Cardiac muscle cell (in vitro differentiated cells and primary cell): Measurements from ENCODE around the genes MED27, CFAP77 and TSC1.

- RAMPAGE, long total RNA, result no peak
- RRBS, result no CpG with 5 or more reads among the region's 10 CpGs
Observed at GRCh38 chr9:131605682-131606649, 60.6 kb downstream of the PRRT1B start.

GRCh38 chr9:131704350-131704892, 35.5 kb downstream of the RAPGEF1 start:
- RAMPAGE, long total RNA, result no peak
- RRBS, result no CpG with 5 or more reads among the region's 3 CpGs

DNA sequence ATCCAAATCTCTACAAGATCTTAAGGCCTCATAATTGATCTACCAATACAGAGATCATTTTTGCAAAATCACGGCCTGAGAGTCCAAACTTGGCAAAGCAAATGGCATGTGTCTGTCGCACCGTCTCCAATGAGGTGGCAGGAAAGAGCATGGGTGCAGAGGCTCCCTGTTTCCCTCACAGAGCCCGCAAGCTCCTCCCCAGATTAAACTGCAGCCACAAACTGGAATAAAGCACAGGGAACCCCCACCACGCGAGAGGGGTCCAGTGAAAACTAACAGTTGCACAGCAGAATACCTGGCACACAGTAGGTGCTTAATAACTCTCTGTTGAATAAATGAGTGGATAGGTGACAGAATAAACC, 27.9 kb downstream of the RAPGEF1 start:
- RAMPAGE, long total RNA, result no peak
- RRBS, result no CpG with 5 or more reads among the region's 6 CpGs

GRCh38 chr9:131733961-131734726, 5.7 kb downstream of the RAPGEF1 start:
- RAMPAGE, long total RNA, result no peak
- RRBS, result no CpG with 5 or more reads among the region's 10 CpGs

DNA sequence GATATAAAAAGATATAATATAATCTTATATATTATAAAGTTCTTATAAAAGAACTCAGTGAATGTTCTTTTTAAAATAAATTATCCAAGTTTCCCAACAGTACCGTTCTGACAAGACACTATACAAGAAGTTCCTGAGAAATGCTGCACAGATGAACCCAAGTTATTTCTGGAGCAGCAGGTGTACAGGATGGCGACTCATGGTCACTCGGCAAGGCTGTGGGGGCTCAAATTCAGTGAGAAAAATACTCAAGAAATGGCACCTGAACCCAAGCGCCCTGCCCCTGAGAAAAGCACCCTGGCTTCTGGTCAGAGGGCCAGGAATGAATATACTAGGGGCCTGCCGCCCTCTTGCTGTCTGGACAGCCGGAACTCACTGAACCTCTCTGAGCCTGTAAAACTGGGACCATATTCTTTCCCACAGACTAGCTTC, 1.6 kb downstream of the RAPGEF1 start:
- RAMPAGE, long total RNA, result no peak
- RRBS, result no CpG with 5 or more reads among the region's 6 CpGs

GRCh38 chr9:131807726-131808050, 67.8 kb upstream of the RAPGEF1 start:
- RAMPAGE, long total RNA, result no peak
- RRBS, result no CpG with 5 or more reads among the region's 5 CpGs

GRCh38 chr9:131997813-131998012, 82.0 kb downstream of the MED27 start:
- RAMPAGE, long total RNA, result no peak
- RRBS, result no CpG with 5 or more reads among the region's 3 CpGs

DNA sequence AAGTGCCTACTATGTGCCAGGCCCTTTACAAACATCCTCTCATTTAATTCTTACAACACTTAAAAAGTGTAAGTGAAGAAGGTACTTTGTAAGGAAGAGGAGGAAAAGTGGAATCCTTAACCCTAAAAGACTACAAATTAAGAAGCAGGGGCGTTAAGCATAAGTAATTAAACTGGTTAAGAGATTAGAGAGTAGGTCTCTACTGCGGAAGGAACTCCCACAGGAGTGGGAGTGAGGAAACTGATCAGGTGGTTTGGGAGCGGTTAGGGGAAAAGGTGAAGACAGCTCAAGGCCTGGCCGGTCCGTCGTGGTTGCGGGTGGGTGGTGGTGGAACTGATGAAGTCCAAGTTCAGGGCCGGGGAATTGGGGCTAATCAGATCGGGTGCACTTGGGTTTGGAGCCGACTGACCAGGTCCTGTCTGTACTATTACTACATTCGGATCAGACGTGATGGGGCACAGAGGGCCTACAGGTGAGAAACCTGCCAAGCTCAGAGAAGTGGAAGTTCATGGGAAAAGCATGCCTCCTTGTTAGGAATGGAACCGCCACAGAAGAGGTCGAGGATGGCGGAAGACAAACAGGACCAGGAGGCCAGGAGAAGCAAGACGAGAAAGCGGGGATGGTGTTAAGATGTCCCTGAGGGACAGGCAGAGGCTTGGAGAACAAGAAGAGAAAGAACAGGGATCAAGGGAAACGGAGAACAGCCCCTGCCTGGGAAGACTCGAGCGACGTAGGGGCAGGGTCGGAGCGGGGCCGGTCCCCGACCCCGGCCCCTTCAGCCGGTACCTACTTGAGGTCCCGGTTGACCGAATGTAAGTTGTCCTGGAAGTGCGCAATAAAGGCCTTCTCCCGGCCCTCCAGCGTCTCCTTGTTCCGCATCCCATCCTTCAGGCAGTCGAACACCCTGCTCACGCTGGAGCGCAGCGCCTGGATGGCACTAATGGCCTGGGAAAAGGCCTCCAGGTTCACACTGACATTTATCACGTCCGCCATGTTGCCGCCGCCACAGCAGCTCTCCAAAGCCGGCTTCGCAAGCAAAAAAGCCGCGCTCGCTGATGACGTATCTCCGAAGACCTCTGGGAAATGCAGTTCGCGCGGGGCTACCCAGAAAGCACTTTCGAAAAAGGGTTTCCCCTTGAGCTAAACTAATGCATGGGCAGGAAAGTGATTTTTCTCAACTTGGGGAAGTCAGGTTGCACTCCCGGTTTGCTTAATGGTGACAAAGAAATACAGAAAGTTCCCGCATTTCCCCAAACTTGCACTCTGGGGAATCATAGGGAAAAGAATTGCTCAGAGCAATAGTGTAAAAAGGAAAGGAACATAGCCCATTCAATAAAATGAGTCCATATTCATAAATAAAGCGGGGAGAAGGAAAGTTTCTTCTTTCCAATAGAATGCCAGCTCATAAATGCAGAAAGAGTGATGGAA, at the start of gene MED27:
TSS of gene MED27 (minus strand) at position 1,016 of the 1,428 bp plus-strand sequence.
- RAMPAGE, long total RNA, result start-site peak on the minus strand centred at position 1,015 of the sequence, 20 bp wide, 23 and 16 reads in 2 replicates
- RRBS, result 5% methylated on average over 5 of the region's 55 CpGs

DNA sequence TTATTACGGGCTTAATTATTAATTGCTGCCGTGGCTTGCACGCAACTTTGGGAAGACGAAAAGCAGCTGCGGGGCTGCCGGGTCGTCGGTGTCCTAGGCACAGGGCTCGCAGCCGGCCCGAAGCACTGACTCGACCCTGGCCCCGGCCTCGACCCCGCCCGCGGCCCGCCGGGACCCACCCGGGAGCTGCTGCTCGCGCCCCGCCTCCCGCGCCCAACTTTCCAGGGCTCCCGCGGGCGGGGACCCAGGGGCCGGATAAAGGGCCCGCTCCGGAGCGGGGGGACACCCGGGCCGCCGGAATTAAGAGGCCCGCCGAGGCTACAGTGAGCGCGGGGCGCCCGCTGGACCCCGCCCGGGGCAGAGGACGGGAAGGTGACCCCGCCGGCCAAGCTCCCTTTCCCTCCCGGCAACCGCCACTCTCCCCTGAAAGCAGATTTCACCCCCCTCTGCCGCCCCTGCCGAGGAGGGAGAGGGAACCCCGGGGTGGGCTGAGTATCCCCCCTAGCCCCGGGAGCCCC, 1.3 kb downstream of the NTNG2 start:
- RAMPAGE, long total RNA, result no peak
- RRBS, result 2% methylated on average over 31 of the region's 52 CpGs

GRCh38 chr9:132170219-132170598, 8.4 kb downstream of the NTNG2 start:
- RAMPAGE, long total RNA, result no peak
- RRBS, result no CpG with 5 or more reads among the region's 7 CpGs

DNA sequence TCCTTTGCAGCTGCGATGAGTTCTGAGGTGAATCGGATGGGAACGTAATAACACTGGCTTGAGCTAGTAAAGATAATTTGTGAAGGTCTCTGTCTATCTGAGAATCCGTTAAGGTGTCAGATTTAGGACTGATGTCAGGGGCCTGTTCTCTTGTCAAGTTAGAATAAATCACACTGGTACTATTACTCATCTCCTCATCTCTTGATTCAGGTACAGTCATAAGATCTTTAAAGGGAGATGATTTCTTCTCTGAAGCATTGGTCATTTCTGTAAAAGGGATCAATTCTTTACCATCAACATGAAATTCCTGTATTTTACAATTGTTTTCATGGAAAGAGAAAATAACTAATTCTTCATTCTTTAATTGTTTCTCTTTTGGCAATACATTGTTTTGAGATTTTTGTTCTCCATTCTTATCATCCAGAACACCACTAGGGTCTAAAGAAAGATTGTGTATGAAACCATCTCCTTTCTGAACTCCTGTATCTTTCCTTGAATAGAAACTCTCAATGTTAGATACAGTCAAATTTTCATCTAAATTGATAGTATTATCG, 26.1 kb downstream of the SETX start:
- RAMPAGE, long total RNA, result no peak
- RRBS, result no CpG with 5 or more reads among the region's 5 CpGs

DNA sequence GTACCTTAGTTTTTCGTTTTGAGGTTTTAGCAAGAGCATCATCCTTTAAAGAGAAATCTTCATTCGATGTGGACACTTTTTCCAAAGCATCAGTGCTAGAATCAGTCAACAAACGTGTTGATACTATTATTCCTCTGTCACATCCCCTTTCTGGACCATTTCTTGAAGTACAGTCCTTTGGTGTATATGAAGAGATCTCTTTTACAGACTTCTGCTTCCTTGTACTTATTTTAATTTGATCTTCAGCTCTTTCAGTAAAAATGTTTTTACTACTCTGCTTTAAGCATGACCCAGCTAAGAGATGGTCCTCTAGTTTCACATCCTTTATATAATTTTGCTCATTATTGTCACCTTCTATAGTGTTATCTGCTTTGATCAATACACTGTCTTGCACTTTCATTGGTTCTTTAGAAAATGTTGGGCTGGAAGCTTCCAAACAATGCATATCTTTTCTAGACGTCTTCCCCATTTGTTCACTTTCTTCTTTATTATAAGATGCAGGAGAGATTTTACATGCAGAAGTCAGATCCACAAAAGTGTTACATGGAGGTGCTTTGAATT, 25.5 kb downstream of the SETX start:
- RAMPAGE, long total RNA, result no peak
- RRBS, result no CpG with 5 or more reads among the region's 4 CpGs

DNA sequence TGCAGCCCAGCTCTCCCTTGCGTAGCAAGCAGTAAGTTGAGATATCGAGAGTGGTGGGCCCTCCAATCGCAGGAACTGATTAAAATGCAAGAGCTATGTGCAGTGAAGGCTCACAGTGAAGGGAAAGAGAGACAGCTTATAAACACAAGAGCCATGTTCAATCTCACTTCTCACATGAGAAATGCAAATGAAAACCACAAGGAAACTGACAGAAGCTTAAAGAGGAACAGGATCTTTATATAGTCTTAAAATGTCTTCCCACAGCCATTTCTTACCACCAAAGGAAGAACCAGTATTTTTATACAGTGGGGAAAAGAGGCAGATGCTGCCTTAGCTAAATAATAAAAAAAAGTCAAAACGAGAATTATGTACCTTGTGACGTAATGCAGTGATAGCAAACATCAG, 24.6 kb downstream of the TTF1 start:
- RAMPAGE, long total RNA, result no peak
- RRBS, result no CpG with 5 or more reads among the region's 5 CpGs

DNA sequence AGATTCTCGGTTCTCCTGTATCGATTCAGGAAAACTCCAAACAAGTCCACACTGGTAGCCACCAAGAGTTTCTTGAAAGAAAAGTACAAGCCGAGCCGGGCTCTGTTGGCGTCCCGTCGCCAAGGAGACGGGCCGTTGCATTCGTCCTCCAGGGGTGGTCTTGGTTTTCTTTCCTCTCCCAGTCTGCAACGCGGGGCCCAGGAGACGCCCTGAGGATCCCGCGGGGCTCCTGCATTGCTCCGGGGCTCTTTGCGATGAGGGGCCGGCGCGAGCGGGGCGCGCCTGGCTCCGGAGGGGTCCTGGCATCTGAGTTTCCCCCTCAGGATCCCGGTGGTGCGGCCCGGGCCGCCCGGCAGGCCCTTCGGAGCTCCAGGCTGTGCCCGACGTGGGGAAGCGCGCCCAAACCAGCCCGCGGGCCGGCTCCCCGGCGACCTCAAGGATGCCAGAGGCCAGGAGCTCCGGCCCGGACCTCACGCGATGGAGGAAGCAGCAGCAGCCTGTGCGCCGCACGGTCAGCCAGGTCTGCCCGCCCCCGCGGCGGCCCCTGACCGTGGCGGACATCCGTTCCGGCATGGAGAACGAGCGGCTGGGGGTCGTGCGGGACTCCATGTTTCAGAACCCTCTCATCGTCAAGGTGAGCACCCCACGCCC, at the start of gene CFAP77:
TSS of gene CFAP77 (plus strand) at position 379 of the 651 bp plus-strand sequence.
- RAMPAGE, long total RNA, result no peak
- RRBS, result 2% methylated on average over 26 of the region's 60 CpGs

- RAMPAGE, long total RNA, result no peak
- RRBS, result 25% methylated on average over 4 of the region's 22 CpGs
Observed at GRCh38 chr9:132636716-132637830, 32.7 kb downstream of the DDX31 start.

DNA sequence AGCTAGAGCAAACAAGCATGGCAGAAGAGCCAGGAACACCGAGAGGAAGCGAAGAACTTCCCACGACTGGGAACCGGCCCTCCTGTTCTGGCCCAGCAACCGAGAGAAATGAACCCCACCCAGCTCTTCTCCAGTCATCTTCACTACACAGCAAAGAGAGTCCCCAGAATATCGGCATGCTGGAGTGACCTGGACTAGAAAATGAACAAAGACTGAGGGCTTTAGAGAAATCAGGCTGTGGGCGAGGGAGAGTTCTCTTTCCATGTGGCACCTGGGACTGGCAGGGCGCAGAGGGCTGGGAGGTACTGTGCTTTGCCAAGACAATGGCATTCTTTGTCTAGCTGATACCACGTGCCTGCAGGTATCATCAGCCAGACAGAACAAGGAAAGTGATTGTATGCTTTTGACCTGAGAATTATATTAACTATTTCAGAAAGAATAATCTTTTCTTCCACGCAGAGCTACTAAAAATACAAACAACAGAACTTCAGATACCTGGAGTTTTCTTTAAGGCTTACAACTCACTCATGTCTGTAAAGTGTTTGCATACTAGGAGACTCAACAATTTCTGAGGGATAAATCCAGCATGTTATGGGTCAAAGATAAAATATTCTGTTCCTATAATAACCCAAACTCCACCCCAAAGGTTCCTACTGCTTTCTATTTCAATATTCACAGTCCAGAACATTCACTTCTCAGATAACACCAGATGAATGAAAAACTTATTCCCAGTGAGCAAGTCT, 30.4 kb downstream of the DDX31 start:
- RAMPAGE, long total RNA, result no peak
- RRBS, result no CpG with 5 or more reads among the region's 10 CpGs

- RAMPAGE, long total RNA, result no peak
- RRBS, result no CpG with 5 or more reads among the region's 18 CpGs
Observed at GRCh38 chr9:132729875-132730748, 59.8 kb downstream of the GTF3C4 start.

DNA sequence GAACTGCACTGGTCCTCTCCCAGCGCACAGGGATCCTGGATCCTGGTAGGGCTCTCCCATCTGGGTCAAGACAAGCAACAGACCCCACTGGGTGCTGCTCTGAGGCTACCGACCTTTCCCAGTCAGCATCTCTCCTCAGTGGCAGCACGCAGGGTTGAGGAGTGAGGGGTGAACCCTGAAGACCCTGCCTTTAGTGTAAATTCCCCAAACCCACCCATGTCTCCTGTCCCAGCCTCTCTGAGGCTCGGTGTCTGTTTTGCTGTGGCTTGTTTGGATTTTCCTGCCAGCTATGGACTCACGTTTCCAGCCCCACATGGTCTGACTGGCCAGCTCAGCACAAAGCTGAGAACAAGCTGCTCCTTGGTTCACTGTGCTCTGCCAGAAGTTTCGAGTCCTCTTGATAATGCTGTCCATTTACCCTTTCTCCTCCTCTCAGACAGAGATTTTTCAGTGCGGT, 80.0 kb downstream of the AK8 start:
- RAMPAGE, long total RNA, result no peak
- RRBS, result no CpG with 5 or more reads among the region's 7 CpGs

- RAMPAGE, long total RNA, result start-site peak on the minus strand at chr9:132944600-132944609, 31 and 19 reads in 2 replicates
- RRBS, result 2% methylated on average over 20 of the region's 64 CpGs
Observed at GRCh38 chr9:132944406-132945223, at the start of gene TSC1. Gene TSC1, minus strand, starts transcription at chr9:132944616.

DNA sequence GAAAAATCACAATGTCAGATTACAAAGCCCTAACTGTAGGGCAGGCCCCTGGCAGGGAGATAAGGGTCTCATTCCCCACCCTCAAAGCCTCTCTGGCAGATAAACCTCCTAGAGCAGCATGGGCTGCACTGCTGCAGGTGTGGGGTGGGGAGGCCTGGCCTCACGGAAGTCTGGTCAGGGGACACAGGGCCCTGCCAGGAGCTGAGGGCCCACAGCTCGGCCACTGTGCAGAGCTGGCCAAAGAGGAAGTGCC, 25.8 kb downstream of the GFI1B start:
- RAMPAGE, long total RNA, result no peak
- RRBS, result no CpG with 5 or more reads among the region's 2 CpGs